Colon Carcinoma Metastatic in the Lung (tissue), 2 donors: ENCODE measurements around a stretch of chr9.

GRCh38 chr9:88921956-88922383 is 69.3 kb upstream of the S1PR3 start:
- PRO-cap, 2 experiments = no peak in any of the 2 experiments

- PRO-cap, 2 experiments = no peak in any of the 2 experiments
Measured at GRCh38 chr9:88923846-88924045, 67.5 kb upstream of the S1PR3 start.

DNA sequence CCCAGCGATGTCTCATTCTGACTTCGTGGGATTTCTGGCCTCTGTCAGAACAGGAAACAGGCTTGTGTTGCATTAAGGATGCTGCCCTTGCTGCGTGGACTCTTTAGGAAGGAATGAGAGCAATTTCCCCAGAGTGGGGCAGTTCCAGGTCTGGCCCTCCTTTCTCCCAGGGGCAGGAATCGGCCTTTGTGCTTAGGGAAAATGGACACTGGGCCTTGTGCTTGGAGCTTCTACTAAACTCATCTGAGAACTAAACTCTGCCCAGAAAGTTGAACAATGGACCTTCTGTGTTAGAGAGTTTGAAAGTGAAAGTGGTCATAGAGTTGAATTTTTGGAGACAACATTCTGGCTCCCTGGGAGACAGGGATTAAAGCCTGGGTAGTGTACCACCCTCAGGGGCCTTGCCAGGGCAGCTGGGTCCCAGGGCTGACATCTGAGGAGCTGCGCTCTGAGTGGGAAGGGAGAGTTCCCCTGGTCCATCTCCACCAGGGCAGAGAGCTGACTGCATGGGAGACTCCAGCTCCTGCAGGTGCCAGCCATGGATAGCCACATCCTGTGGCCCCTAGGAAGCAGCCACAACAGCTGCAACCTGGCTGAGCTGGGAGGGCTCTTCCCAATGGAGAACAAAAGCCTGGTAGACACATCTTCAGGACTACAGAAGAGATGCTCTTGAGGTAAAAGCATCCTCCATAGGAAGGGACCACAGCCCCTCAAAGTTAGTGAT is 37.6 kb upstream of the S1PR3 start:
- PRO-cap, 2 experiments = no peak in any of the 2 experiments

DNA sequence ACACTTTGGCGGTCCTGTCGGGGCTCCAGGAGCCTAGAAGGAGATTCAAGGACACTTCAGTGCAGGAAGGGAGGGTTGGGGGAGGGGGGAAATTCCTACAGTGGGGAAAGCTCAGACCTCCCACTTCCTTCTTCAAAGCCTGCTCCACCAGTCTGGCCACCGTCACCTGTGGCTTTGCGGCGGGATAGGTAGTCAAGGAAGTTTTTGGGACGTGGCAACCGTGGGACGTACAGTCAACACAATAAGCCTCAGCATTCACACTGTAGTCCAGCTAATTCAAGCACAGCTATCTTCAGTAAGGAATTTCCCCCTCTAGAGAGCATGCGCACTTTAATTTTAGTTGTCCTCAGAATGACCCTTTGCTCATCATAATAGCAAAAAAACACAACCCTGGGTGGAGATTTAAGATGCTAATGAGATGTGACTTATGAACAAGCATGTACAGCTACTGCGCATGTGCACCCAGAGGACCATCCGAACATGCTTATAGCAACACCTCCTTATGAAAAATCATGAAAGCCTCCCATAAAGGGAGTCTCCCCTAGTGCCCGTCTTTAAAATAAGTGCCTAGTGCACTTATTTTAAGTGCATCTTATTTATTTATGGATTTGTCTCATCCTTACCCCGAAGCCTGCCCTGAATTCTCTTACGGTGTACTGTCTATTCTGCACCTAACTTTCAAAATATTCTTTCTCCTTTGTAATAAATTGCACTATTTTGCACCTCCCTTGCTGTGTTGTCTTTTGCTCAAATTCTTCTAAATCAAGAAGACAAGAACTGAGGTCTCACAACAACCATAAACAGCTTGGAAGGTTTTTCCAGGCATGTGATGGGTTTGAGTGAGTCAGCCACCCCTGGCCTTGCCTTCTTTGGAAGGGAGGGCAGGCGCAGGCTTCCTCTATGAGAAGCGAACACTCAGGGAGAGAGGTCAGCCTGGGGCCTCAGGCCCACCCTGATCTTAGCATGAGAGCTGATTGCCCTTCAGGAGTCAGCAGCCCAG is 31.2 kb downstream of the S1PR3 start:
- PRO-cap, 2 experiments = no peak in any of the 2 experiments

GRCh38 chr9:89177196-89178248 is 1.1 kb downstream of the SHC3 start:
- PRO-cap, 2 experiments = no peak in any of the 2 experiments

- PRO-cap, 2 experiments = no peak in any of the 2 experiments
Measured at GRCh38 chr9:89311986-89312679, 1.1 kb downstream of the CKS2 start.

- PRO-cap, 2 experiments = no peak in any of the 2 experiments
Measured at GRCh38 chr9:89386116-89386731, 67.9 kb downstream of the SECISBP2 start.

DNA sequence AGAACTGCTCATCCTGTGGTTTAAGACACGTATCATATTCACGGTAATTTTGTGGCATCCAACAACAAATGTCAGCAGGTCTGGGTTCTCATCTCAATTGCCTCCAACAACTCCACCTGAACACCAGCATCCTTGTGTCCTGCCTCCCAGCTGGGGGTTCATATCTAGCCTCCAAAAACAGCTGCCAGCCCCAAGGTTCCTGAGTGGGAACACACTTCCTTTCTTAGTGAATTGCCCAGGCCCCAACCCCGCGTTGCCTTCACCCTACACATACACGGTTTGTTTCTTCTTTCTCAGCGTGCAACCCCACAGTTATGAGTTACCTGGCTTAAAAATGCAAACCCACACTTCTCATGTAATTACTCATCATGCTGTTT is 77.9 kb downstream of the SEMA4D start:
- PRO-cap, 2 experiments = no peak in any of the 2 experiments

DNA sequence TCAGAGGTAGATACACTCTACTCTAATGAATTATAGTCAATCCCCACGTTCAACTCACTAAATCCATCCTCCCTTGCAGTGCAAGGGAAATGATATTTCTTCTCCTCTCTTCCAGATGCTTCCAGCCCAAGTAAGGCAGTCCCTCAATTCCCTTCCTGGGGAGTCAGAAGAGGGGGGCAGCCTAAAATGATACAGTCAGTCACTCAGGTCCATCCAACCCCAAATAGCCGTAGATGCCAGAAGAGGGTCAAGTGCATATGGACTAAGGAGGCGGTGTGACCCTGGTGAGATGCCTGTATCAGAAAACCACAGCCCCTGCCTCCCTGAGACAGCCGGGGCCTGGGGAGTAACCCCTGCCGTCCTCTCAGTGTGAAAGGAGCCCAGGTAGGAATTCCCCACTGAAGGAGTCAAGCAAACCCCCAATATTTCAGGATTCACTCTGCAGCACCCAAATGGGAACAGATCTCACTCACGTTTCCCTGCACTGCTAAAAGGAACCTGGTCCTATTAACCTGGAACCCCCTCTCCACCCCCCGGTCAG is 70.7 kb downstream of the SEMA4D start:
- PRO-cap, 2 experiments = no peak in any of the 2 experiments

GRCh38 chr9:89667720-89668114 is 62.9 kb downstream of the GADD45G start:
- PRO-cap, 2 experiments = peak in 1 of 2 experiments; most common plus-strand start chr9:89668005 (in 1); most common minus-strand start chr9:89667851 (in 1)

- PRO-cap, 2 experiments = no peak in any of the 2 experiments
Measured at GRCh38 chr9:90000800-90001364, 396.1 kb downstream of the GADD45G start.

DNA sequence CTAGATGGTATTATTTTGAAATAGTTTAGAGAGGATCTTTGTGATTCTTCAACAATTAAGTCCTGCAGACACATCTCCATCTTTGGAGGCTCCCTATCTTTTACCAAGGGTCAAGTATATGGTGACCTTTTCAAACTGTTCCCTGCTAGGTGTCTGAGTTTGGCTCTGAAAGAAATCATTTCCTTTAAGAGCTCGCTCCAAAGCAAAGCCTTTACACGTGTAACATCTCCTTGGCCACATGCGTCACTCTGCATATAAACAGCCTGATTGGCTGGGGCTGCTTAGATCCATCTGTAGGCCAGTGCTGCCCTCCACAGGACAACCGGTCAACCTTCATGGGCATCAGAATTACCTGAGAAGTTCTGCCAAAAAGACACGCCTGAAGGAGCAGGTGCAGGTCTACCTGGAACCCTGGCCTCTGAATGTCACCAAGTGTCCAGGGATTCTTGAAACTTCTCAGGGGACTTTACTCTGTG is 497.4 kb downstream of the GADD45G start:
- PRO-cap, 2 experiments = no peak in any of the 2 experiments

DNA sequence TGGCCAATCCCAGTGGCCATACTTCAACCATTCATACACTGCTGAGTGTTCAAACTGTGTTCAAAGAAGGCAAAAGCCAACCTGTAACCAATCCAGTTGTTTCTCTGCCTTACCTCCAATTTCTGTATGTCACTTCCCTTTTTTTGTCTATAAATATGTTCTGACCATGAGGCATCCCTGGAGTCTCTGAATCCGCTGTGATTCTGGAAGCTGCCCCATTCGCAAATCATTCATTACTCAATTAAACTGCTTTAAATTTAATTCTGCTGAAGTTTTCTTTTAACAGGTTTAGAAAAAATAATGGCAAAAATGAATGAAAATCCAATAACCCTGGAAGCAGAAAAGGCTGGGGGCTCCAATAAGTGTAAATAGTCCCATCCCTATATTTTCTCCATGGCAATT is 1.1 kb upstream of the SYK start:
- PRO-cap, 2 experiments = no peak in any of the 2 experiments

DNA sequence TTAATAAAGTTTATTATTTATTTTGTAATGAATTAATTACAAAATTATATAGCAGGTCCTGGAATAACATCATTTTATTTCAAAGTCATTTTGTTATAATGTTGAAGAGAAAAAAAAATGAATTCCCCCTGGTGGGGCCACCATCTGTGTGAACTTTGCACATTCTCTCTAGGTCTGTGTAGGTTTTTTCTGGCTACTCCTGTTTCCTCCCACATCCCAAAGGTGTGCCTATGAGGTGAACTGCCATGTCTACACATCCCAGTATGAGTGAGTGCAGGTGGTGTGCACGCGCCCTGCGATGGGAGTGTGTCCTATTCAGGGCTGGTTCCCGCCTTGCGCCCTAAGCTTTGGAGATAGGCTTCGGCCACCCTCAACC is 195.8 kb downstream of the SYK start:
- PRO-cap, 2 experiments = no peak in any of the 2 experiments

DNA sequence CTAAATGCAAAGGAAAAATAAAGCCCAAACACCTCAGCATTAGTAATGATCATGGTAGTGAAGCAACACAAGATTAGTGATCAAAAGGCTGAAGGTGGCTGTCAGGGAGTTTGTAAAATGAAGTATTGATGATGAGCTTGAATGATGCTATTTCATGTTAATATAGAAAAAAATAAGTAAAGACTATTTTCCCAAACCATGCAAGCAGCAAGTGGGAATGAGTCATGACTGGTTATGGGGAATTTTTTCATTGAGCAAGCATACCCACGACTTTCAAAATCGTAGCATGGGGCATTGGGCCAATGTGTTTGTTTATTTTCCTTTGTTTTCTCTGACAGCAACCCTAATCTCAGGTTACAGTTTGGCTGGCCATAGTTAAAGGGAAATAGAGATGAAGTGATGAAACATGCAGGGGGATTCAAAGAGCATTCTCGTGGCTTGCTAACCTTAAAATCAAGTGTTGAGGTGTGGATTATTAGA is 258.8 kb downstream of the SYK start:
- PRO-cap, 2 experiments = no peak in any of the 2 experiments

GRCh38 chr9:91150720-91151599 is 210.8 kb downstream of the AUH start:
- PRO-cap, 2 experiments = no peak in any of the 2 experiments

DNA sequence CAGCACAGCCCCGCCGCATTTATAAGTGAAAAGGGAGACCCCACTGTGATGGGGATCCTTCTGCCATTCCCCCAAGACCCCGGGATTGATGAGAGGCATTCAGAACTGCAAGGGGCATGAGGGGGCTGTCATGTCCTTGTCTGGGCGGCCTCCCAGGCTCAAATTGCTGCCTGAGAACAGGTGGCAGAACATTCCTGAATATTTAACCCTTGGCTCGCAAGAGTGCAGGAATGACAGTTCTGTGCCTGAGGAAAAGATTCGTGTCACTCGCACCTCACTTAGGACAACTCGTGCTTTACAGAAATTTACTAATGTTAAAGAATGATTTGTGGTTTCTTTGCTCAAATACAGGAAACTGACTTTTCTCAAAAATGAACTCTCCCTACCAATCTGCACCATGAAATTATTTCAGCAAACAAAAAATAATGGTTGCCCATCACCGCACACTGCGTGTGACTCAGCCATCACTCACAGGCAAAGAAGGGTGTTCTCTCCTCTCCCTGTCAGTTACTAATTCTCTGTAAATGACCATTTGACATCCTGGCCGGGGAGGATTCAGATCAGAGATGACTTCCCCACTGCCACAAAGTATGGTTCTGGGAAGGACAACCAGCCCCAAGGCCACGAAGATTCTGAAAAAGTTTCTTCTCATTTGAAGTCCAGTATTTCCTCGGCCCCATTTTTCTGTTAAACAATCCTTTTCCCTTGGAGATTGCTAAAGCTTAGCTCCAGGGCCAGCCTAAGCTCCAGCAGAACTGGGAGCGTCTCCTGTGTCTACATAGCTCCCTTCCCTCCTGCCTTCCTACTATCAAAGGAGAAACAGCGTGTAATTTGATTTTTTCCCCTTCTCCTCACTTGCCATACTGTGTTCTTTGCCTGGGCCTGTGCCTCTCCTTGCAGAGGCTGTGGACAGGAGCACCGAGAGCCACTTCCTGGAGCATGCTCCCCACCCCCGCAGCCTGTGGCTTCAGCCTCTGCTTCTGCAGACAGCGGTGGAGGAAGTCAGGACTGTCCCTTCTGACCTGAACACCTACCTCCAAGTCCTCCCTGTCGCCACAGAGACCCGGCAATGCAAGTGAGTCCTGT is 199.4 kb downstream of the AUH start:
- PRO-cap, 2 experiments = no peak in any of the 2 experiments

DNA sequence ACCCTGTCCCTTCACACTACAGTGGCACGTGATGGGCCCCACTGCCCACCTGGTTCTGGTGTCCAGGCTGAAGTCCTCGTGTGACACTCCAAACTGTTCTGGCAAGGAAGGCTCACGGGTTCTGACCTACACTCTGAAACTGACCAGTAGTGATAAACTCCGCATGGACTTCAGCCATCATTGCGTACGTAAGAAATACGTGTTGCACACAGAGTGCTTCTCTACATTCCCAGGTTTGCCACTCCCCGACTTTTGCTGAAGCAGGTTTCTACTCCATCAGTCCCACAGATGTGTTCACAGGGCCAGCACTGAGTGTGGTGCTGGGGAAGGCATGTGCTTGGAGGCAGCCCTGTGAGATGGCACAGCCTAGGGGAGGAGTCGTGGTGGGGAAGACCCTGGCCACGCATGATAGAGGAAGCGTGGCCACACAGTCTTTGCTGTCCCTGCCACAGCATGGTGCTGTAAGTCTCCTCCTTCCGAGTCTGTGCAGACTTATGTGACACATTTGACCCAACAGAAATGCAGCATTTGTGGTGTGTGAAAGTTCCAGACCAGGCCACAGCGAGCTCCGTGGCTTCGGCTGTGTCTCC is 198.0 kb downstream of the AUH start:
- PRO-cap, 2 experiments = no peak in any of the 2 experiments

DNA sequence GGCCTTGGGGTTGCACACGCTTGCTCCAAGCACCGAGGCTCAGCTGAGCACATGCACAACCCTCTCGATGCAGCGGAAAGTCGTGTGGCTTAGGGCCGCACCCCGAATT is 167.8 kb downstream of the AUH start:
- PRO-cap, 2 experiments = no peak in any of the 2 experiments

DNA sequence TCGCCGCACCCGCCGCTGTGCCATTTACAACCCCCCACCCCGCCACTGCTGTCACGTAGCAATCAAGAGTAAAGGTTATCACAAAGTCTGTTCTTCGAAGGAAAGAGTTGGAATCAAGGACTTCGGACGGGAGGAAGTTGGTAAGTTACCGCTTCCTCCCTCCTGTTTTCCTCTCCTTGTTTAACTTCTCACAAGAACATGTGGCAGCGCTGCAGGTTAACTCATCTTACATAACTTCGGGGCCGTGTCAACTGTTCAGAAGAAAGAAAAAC is 167.7 kb downstream of the AUH start:
- PRO-cap, 2 experiments = peak in 1 of 2 experiments; most common minus-strand start position 173 of the sequence (in 1)